Body of pancreas (tissue), 2 donors: ENCODE results near the genes RTN4, PAPOLG and REL.

- PRO-cap = no peak
- RAMPAGE, long total RNA, 2 experiments = start-site peak on the minus strand in 1 of 2 experiments, at chr2:55015092-55015388 at its widest, 5 reads per replicate
Measured at GRCh38 chr2:55014920-55015455, 35.3 kb downstream of the RTN4 start.

GRCh38 chr2:55026694-55027572 lies 23.3 kb downstream of the RTN4 start:
- PRO-cap = no peak
- RAMPAGE, long total RNA, 2 experiments = no peak in any of the 2 experiments

DNA sequence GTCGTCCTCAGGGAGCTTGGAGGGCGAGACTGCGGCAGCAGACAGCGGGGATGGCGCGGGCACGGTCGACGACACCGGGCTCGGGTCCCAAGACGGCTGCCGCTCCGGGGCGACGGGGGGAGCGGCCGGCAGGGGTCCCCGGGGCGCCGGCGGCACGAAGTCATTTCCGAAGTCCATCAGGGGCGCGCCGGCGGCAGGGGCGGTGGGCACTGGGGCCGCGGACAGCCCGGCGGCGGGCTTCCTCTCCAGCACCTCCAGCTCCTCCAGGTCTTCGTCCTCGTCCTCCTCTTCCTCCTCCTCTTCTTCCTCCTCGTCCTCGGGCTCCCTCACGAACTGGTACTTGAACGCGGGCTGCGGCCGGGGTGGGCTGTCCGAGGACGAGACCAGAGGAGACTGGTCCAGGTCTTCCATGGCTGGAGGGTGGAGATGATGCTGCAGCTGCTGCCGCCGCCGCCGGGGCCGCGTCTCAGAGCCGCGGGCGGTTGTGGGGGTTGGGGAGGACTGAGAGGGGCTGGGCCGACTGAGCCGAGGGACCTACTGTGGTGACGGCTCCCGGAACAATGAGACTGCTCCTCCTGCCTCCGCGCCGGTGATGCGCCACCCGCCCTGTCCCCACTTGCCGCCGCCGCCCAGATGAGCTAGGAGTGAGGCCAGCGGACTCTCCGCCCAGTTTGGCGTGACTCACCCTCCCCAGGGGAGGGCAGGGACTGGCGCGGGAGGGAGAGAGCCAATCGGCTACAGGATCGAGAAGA lies at the start of gene RTN4:
TSS of gene RTN4 (minus strand) at position 562 of the 752 bp plus-strand sequence.
- PRO-cap = unidirectional peak, minus-strand start at position 395 of the sequence; bidirectional peak, plus-strand start outside the sequence, minus-strand start at position 562 of the sequence
- RAMPAGE, long total RNA, 2 experiments = start-site peak on the minus strand in 2 of 2 experiments, centred at positions 440 to 627 of the sequence, 57 to 255 reads per replicate

- PRO-cap = no peak
- RAMPAGE, long total RNA, 2 experiments = no peak in any of the 2 experiments
Measured at GRCh38 chr2:55167848-55168446, 64.1 kb downstream of the CLHC1 start.

DNA sequence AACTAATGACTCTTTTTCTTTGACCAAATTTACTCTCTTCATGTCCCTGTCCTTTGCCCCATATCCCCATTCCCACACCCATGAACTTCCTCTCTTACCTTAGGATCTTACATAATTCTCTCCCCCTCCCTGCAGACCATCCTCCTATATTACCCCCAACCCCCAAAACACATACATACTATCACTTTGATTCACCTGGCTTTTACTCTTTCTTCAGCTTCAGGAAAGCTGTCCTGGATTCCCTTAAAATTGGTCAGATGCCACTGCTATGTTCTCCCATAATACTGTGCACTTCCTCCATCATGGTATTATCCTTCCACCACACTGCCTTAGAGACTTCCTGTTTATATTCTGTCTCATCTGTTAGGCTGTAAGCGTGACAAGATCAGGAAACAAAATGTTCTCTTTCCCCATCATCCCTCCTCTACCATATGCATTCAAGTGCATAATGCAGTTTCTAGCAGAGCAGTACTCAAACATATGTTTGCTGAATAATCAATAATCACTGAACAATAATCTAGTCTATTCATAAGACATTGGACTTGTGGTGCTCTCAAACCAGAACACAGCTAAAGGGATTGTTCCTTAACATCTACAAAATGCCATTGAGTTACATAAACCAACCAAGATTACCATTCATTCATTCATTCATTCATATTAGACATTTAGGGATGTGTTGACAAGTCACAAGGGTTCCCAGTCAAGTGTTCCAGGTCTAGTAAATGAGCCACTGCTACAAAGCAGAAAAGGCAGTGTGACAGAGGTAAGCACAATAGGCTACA lies 4.1 kb downstream of the CLHC1 start:
- PRO-cap = no peak
- RAMPAGE, long total RNA, 2 experiments = start-site peak on the minus strand in 1 of 2 experiments, centred at position 309 of the sequence, 6 reads per replicate

GRCh38 chr2:55490516-55491124 lies 28.9 kb upstream of the CFAP36 start:
- PRO-cap = no peak
- RAMPAGE, long total RNA, 2 experiments = no peak in any of the 2 experiments

DNA sequence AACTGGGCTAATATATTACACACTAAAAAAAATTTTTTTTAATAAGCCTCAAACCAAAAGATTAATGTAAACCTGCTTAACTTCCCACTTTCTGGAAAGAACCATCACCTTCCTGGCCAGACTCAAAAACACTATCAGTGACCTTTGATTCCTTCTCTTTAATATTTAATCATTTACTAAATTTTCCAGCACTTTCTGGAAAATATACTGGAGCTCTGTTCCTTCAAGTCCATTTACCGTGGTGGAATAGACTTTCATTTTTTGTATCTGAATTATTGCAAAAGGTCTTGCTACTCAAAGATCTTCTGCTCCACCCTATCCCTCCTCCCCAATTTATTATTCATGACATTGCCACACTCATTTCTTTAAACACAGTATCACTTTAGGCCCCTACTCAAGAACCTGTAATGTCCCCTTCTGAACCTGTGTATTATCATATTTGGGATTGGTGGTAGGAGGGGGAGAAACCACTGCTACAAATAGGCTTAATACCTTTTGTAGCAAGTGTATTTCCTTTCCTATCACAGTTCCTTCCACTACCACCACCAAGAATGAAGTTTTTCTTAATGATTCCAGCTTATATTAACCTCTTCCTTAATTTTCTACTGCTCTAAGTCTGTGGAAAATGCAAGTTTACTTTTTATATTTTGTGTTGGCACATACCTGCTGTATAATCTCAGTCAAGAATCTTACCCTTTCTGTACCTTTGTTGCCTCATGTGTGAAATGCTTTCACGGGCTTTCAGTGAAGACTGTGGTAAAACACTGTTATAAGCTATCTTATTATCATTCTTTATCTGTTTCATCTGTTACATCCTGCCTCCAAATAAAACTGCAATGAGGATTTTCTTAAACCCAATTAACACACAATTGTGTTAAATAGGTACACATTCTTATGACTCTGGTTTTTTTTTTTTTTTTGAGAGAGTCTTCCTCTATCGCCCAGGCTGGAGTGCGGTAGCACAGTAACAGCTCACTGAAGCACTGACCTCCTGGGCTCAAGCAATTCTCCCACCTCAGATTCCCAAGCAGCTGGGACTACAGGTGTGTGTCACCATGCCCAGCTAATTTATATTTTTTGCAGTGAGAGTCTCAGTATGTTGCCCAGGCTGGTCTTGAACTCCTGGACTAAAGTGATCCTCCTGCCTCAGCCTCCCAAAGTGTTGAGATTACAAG lies 7.1 kb downstream of the PPP4R3B start:
- PRO-cap = no peak
- RAMPAGE, long total RNA, 2 experiments = no peak in any of the 2 experiments

DNA sequence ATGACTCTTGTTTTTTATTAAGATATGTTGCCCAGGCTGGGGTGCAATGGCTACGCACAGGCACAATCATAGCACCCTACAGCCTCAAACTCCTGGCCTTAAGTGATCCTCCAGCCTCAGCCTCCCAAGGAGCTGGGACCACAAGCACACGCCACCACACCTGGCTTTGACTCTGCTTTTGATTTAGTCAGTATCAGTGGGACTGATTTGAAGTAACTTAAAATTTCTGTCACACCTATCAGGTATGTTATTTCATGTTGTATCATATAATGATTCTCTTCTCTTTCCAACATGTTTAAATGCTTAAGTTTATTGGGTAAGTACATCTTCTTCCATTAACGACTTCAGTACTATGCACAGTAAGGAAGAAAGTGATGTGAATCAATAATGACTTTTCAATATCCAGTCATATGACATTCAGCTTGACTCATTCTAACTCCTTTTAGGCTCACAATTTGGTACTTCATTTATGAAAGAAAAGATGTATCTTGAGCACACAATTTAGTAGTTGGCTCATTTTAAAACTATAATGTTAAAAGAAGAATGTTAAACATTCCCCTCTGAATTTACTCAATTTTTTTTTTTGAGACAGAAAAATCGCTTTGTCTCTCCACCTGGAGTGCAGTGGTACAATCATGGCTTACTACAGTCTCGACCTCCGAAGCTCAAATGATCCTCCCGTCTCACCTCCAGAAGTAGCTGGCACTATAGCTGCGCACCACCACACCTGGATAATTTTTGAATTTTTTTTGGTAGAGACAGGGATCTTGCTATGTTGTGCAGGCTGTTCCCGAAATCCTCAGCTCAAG lies 6.1 kb downstream of the PPP4R3B start:
- PRO-cap = no peak
- RAMPAGE, long total RNA, 2 experiments = no peak in any of the 2 experiments

DNA sequence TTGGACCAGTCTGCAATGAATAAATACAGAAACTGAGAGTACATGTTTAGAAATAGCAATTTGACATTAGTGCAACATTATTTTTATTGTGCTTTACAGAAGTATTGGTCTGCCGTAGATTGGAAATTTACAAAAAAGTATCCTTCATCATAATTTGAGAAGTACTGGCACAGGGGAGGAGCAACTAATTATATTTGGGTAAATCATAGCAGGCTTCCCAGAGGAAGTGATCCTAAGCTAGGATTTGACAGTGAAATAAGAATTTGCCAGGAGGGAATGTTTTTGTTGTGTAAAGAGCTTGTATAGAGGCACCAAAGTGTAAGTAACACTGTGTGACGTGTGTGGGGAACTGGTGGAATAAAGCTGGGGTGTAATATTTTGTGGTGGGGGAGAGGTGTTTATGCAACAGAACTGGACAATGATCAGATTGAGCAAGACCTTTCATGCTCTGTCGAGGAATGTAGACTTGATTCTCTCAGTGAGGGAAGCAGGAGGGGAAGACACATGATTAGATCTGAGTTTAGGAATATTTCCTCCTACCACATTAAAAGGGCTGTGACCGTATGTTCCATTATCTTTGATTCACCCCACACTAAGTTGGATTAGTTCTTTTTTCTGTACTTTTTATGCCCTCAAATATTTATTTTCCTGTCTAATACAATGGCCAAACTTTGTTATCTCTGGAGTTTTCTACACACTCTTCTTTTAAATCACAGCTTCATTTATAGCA lies 43.7 kb downstream of the EFEMP1 start:
- PRO-cap = no peak
- RAMPAGE, long total RNA, 2 experiments = no peak in any of the 2 experiments

GRCh38 chr2:56133799-56134014 lies 50.1 kb upstream of the CCDC85A start:
- PRO-cap = no peak
- RAMPAGE, long total RNA, 2 experiments = no peak in any of the 2 experiments

- PRO-cap = bidirectional peak, plus-strand start at chr2:56185991, minus-strand start at chr2:56185775
- RAMPAGE, long total RNA, 2 experiments = no peak in any of the 2 experiments
Measured at GRCh38 chr2:56185619-56186172, 1.9 kb downstream of the CCDC85A start.

- PRO-cap = no peak
- RAMPAGE, long total RNA, 2 experiments = no peak in any of the 2 experiments
Measured at GRCh38 chr2:56236146-56236514, 52.3 kb downstream of the CCDC85A start.

GRCh38 chr2:58208910-58209506 lies 32.1 kb downstream of the FANCL start:
- PRO-cap = no peak
- RAMPAGE, long total RNA, 2 experiments = start-site peak on the minus strand in 1 of 2 experiments, at chr2:58209107-58209455 at its widest, 11 reads per replicate

- PRO-cap = no peak
- RAMPAGE, long total RNA, 2 experiments = no peak in any of the 2 experiments
Measured at GRCh38 chr2:58474233-58474524, 233.1 kb upstream of the FANCL start.

- PRO-cap = no peak
- RAMPAGE, long total RNA, 2 experiments = no peak in any of the 2 experiments
Measured at GRCh38 chr2:59066633-59067413, 825.7 kb upstream of the FANCL start.

DNA sequence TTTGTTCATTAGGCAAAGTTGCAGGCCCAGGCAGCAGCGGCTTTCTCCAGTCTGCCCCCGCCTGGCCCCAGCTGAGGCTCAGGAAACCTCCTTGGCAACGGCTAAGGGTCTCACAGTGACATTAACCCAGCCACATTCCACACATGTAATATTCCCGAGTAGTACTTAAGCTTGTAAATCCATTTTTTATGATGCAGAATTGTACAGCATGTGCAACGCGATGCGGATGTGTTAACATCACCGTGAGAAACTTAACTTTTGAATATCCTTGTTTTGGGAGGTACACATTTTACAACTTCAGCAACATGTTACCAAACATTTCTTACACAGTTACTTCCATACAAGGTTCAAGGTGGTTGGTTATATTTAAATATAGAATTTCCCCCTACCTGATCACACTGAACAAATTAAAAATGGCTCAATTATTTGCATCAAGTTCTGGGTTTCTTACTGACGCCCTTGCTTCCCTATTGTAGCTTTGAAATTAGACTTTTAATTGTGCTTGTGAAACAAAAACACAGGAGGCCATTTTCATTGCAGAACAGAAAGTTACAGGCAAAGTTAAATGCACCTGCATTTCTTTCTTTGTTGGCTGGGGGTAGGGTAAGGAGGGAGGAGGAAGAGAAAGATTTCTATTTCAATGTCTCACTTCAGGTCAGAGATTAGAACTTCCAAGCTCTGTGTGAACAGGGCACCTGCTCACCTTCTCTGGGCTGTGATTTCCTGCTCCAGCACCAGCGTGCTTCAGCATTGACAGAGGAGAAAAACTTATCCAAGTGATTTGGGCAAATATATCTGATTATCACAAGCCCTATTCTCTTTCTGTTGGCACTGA lies 199.7 kb downstream of the BCL11A start:
- PRO-cap = no peak
- RAMPAGE, long total RNA, 2 experiments = no peak in any of the 2 experiments

- PRO-cap = no peak
- RAMPAGE, long total RNA, 2 experiments = no peak in any of the 2 experiments
Measured at GRCh38 chr2:60519287-60519556, 34.2 kb downstream of the BCL11A start.

- PRO-cap = bidirectional peak, plus-strand start at chr2:60756241, minus-strand start at chr2:60756088; unidirectional peak, minus-strand start at chr2:60756830
- RAMPAGE, long total RNA, 2 experiments = start-site peak on the plus strand in 2 of 2 experiments, at chr2:60756237-60756277 at its widest, 54 to 107 reads per replicate
Measured at GRCh38 chr2:60755948-60757267, at the start of gene PAPOLG. Gene PAPOLG, plus strand, starts transcription at chr2:60756268.

DNA sequence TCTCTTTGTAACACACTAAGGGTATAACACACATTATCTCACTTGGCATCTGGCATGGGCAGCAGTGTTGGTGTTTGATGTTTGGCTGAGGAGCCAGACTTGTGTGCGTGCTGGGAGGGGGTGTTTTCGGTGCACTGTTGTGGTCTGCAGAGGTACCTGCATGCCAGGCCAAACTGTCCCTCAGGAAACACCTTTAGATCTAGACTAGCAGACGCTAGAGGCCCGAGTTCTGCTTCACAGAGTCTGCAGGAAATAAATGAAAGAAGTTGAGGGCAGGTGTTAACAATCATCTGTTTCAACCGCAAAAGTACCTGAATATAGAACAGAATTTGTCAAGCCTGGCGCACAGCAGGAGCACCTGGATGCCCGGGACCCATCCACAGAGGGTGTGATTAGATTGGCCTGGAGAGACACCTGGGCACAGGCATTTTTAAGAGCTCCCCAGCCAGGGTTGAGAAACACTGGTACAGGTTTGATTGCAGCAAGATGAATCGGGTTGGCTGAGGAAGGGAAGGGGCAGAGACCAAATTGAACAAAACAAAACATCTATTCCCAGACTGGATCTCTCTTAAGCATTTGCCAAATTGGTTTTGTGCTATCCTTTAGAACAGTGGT lies 40.4 kb upstream of the REL start:
- PRO-cap = no peak
- RAMPAGE, long total RNA, 2 experiments = no peak in any of the 2 experiments

DNA sequence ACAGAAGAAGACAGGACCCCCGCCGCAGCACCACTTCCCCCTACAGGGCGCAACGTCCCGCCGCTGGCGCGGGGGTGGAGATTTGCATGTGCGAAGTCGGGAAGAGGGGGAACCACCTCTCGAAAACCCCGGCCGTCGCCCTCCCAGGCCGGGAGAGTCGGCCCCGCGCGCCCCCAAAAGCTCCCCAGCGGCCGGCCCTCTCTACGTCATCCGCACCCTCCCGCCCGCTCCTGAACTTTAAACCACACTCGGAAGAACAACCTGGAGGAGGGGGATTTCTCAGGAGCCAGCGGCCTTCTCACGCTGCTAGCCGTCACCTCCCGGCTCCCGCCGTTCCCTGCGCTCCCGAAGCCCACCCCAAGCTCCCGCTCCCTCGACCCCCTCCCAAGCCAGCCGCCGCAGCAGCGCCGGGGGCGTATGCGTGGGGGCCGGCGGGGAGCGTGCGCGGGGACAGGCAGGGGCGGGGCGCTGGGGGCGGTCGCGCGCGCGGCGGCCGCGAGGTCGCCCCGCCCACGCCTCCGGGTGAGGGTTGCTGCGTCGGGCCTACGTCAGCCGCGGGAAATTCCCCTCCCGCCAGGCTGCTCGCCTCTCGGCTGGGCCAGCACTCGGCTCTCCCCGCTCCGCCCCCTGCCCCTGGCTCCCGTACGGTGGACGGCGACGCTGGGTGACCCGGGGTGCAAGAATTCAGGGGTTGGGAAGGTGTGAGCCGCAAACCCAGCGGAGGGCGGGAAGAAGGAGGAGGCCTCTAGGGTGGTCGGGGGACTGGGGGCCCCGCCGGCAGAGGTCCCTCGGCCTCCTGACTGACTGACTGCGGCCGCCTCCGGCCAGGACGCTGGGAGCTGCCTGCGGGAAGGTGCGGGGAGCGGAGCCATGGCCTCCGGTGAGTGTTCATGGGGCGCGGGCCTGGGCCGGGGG lies at the start of gene REL:
TSS of gene REL (plus strand) at position 604 of the 915 bp plus-strand sequence.
- PRO-cap = unidirectional peak, plus-strand start at position 93 of the sequence; bidirectional peak, plus-strand start at position 274 of the sequence, minus-strand start at position 470 of the sequence; bidirectional peak, plus-strand start at position 827 of the sequence, minus-strand start at position 802 of the sequence
- RAMPAGE, long total RNA, 2 experiments = start-site peak on the plus strand in 1 of 2 experiments, centred at position 640 of the sequence, 240 reads per replicate